LUHMES (cell line): ENCODE data around the genes SNTN and ATXN7.

- PRO-cap = no peak
These were observed 759.1 kb upstream of the CFAP20DC start for GRCh38 chr3:59808802-59809468.

DNA sequence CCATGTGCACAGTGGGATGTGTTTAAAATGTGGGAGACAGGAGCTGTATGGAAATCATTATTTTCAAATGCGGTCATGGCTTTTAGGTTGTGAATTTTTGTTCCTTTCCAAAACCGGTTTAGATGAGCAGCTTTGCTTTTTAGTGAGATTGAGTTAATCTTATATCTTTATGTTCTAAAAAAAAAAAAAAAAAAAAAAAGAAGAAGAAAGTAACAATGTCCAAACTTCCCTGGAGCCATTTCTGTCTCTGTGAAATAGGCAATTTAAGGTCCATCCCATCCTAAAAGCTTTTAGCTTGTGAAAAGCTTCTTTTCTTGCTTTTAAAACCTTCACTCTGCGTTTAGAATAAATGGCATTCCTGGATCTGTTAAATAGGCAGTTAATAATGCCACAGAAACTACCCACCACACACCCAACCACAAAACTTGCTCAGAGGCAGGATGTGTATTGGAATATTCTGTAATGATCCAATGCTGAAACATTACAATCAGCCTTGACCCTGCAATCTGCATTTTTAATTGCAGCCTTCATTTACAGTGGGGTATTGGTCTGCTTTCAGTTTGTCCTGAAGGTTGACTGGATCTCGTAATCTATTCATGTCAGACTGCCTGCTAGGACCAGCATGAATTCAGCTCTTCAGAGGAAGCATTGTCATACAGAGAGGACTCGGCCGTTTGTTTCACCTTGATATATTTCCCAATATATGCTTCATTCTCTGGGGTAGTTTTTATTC lies 119.7 kb downstream of the PTPRG start:
- PRO-cap = no peak

- PRO-cap = no peak
These were observed 181.3 kb downstream of the PTPRG start for GRCh38 chr3:61742567-61743259.

DNA sequence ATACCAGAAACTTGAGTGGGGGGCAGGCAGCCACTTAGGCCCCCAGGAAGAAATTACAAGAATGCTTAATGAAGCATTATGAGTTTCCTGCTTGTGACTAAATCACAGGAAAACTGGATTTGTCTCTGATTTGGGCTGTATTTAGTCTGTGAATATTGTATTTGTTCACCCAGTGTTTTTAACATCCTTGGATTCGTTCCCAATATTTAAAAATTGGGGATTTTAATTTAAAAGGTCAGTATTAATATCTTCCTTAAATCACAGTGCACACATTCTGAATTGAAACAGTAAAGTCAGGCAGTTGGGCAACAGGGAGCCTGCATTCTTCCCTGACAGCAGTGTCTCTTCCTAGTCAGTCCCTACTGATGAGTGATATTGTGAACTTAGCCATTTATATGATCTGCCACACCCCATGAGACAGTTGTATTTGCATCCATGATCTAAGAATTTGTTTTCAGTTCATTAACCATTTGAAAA lies 219.0 kb downstream of the PTPRG start:
- PRO-cap = no peak

DNA sequence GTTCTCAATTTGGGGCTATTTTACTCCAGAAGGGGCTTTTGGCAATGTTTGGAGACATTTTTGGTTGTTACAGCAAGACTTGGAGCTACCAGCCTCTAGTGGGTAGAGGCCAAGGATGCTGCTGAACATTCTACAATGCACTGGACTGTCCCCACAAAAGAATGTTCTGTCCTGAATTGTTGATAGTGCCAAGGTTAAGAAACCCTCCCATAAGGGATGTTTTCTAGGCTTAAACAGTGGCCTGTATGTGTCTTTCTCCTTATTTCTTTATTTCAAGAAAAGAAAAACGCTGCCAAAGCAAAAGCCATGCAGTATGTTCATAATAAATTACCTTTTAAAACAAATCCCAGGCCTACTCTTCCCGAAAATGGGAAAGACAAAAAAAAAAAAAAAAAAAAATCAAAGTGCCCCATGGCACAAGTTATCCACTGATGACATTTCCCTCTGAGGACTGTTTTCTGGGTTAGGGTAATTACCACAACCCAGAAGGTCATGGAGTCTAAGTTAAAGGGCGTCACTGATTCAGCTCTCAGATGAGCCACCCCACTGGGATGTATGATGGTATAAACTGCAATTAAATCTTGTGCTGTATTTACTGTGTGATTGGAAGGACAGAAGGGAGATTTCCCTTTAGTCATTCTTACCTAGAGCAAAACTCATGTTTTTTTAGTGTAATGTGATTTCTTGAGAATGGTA lies 243.9 kb downstream of the PTPRG start:
- PRO-cap = no peak

DNA sequence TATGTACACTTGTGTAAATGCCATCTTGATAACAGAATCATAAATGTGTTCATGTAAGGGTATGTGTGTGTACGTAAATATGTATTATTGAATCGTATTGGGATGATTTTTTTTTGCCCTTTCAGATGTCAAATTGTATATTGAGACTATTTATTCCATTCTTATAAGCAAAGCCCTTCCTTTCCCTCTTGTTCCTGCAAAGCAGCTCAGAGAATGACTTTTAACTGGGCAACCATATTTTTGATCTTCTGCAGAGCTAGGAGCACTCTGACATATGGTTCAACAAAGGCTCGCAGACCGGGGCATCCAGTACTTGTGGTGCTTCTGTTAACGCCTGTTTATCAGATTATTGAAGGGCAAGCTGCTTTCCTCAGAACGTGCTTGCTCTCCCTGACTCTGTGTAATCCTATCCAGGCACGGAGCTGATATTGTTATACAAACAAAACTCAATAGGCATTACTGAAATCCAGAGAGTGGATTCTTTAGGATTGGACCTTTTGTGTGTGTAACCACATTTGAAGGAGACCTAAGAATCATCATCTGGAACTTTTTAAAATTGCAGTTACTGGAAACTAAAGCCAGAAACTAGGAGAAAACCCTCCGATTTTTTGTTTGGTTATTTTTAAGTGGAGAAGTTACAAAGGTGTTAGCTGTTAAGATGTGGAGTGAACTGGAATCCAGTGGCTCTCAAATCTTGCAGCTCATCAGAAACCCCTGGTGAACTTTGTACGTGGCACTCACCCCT lies 246.5 kb downstream of the PTPRG start:
- PRO-cap = no peak

DNA sequence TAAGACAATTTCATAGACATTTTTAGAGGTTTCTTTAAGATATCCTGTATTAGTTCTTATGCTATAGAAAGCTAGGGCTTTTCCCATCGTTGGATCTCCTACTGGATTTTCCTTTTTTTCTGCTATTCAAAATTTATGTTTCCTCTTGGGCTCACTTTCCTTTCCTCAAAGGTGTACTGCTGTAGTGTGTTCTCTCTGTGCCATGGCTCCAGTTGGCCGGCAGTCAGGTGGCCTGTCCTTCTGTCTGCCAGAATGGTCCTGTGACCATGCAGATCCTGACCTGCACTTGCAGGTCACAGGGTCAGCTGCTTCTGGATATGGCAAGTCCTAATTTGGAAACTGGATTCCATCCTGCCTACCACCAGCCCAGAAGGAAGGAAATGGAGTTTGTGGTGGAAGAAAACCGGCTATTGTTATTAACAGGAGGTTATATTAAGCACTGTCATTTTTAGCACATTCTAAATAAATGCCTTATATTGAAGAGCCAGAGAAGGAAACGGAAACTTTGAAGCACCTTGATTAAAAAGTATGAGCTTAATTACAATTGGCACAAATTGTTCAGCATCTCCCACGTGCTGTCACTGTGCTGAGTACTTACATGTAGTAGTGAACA lies 362.7 kb downstream of the PTPRG start:
- PRO-cap = no peak

DNA sequence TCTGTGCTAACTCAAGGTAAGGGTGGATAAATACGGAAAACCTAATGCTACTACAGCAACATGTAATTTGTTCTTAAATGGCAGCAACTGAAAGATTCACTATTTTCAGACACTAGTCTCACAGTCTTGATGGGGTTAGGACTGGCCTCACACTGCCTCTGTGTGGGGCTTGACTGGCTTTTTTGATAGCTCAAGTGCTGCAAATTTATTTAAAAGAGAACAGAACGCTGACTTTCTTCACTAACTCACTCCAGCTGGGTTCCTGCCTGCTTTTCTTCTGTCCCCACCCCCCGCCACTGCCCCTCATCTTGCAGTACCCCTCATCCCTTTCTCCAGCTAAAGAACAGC lies 2.0 kb downstream of the CADPS start:
- PRO-cap = no peak

DNA sequence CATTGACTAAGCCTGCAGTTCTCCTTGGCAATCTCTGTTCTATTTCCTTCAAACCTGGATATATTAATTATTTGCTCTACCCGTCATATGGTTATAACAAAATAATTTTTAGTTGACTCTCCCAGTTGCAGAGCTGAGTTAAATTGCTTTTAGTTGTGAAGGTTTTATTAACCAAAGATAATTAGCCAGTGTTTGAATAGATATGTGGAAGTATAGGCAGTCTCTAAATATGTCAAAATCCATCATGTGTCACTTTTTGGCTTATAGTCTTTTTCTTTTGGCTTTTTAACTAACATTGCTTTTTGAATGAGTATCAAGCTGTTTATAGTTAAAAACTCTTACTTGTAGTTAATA lies 118.6 kb upstream of the SYNPR start:
- PRO-cap = no peak

DNA sequence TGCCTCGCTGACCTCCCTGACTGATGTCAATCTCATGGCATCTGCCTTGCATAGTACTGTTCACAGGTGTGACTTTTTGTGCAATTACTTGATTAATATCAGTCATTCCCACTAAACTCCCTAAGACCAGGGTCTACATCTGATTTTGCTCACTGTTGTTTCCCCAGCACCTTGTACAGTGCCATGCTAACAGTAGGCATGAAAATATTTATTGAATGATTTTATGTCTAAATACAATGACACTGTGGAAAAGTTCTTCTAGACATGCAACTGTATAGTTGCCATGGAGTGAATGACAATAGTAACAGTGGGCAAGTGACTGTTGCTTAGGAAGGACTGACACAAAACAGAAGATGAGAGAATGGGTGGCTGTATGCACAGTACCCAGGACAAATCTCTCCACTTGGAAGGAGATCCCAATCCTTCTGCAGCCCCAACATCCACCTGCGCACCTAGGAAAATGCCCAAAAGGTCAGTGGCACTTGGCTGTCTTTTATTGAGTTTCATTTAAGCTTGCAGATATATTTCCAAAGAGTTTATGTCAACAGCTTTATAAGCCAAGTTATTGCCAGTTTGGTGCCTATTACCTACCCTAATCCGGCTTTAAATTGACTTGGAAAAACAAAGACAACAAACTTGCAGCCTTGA lies at the start of gene SNTN:
Gene SNTN, plus strand, starts transcription at position 349 of the 648 bp plus-strand sequence.
- PRO-cap = no peak

- PRO-cap = bidirectional peak, plus-strand start at chr3:63863866, minus-strand start at chr3:63863806
These were observed at the start of gene ATXN7 for GRCh38 chr3:63863682-63864055. ATXN7 (plus strand) TSS chr3:63863867.

GRCh38 chr3:63972978-63973930 lies 50.0 kb downstream of the PSMD6 start:
- PRO-cap = no peak

- PRO-cap = no peak
These were observed 51.0 kb downstream of the PRICKLE2 start for GRCh38 chr3:64174266-64174658.

DNA sequence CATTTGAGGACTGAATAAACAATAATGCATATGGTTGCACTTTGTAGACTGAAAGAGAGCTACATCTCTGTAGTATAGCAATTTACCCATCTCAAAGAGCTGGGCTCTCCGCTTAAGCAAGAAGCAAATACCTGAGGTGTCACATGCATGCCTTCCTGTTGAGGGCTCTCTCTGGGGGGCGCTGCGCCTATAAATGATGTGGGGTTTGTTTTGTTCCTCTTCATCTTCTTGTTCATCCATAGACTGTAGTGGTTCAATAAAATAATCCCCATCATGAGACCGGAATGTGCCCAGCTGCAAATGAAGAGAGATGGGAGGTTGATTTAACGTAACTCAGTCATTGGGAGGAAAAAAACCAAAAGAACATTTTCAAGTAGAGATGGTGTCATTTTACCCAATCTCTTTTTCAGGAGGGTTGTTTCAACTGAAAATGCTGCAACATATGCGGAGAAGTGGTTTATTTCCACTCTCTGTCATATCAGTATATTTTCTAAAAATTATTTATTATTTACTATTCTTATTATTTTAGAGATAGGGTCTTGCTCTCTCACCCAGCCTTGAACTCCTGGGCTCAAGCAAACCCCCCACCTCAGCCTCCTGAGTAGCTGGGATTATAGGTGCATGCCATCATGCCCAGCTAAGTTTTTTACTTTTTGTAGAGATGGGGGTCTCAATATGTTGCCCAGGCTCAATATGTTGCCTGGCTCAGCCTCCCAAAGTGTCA lies 6.6 kb downstream of the ADAMTS9 start:
- PRO-cap = no peak

- PRO-cap = no peak
These were observed 342.5 kb upstream of the ADAMTS9 start for GRCh38 chr3:65030070-65030998.

- PRO-cap = no peak
These were observed 668.8 kb upstream of the ADAMTS9 start for GRCh38 chr3:65356309-65357371.

DNA sequence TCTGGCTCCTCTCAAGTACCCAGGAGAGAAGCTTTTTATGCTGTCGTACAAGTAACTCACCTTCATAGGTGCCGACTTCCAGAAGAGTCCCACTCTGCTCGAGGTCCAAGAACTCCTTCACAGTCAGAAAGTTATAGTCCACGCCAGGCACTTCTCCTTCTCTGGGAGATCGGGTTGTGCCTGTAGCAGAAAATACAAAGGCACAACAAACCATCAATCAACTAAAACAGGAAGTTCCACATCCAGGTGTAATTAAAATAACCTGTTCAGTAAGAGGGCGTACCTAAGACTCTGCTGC lies 545.3 kb downstream of the MAGI1 start:
- PRO-cap = no peak

- PRO-cap = no peak
These were observed 430.8 kb downstream of the MAGI1 start for GRCh38 chr3:65607939-65608315.

- PRO-cap = no peak
These were observed 154.5 kb downstream of the MAGI1 start for GRCh38 chr3:65884166-65884629.

DNA sequence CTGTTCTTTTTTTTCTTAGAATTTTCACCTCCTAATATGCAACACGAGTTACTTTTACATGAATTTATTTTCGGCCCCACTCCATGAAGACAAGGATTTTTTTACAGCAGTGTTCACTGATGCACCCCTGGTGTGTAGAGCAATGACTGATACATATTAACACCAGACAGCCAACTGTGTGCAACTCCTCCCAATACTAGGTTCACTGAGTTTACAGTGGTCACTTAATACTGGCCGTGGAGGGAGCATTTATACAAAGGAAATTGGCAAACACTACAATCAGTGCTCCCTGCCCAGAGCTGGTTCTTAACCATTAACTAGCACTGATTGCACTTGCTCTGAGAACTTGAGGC lies 110.7 kb downstream of the MAGI1 start:
- PRO-cap = no peak